Neural cell (in vitro differentiated cells): ENCODE measurements around a stretch of chr15.

DNA sequence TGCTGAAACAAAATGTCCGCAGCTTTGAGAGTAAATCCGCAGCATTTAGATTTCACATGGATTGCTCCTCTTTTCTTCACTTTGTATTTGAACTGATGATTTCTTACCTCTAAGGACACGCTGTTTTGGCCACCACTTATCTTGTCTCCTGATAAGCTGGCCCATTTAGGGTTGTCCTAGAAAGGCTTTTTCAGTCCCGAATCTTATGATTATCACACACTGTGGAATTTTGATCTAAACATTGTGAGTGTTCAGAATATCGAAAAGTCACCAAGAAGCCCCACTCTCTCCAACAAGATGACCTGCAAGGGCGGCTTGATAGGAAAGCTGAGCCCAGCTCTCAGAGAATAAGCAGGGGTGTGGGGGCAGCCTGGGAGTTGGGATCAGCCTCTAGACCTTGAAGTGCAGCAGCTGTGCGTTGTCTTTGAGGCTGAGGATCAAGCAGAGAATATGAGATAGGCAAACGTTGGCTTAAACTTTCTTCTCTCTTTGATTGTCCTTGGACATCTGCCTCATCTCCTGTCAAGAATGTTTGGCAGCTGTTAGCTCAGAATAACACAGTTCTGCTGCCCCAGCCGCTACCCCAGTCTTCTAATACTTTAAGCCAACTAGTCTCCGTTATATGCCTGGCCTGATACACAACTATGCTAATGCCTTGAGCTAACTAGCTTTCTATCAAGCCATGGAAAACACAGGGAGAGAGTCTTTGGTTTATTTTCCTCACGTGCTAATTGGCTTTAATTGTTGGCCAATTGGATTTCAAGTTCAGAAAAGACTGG is 399.6 kb upstream of the NR2F2 start:
- RAMPAGE, long total RNA, result no peak

GRCh38 chr15:96160252-96160844 is 170.2 kb upstream of the NR2F2 start:
- RAMPAGE, long total RNA, result no peak

- RAMPAGE, long total RNA, result no peak
Measured at GRCh38 chr15:96166800-96167394, 163.6 kb upstream of the NR2F2 start.

DNA sequence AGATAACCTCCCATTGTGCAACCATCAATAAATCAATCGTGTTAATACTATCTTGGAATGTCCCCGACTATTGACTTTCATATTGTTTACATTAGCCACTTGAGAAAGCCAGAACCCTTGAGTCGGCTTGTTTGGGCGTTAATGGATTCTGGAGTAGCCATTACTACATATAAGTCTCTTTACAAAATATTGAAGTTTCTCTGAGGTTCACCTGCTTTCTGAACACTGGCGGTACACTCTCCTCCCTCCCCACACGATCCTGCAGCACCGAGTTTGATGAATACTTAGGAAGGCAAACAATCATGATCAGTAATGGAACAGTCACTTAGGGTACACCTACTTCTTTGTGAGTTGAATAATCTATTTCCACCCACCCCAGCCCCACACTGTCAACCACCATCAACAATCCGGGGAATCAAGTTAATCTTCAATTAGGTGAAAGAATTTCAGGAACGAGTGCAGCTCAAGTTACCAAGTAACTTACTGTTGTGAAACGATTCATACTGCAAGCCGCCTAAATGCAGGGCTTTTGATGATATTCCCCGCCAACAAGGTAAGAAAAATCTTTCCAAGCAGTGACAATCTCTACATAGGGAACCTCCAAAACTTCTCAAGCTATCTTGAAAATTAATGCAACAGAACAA is 159.3 kb upstream of the NR2F2 start:
- RAMPAGE, long total RNA, result no peak

- RAMPAGE, long total RNA, result no peak
Measured at GRCh38 chr15:96261557-96262087, 68.9 kb upstream of the NR2F2 start.

- RAMPAGE, long total RNA, result no peak
Measured at GRCh38 chr15:96326521-96327453, 3.7 kb upstream of the NR2F2 start.

DNA sequence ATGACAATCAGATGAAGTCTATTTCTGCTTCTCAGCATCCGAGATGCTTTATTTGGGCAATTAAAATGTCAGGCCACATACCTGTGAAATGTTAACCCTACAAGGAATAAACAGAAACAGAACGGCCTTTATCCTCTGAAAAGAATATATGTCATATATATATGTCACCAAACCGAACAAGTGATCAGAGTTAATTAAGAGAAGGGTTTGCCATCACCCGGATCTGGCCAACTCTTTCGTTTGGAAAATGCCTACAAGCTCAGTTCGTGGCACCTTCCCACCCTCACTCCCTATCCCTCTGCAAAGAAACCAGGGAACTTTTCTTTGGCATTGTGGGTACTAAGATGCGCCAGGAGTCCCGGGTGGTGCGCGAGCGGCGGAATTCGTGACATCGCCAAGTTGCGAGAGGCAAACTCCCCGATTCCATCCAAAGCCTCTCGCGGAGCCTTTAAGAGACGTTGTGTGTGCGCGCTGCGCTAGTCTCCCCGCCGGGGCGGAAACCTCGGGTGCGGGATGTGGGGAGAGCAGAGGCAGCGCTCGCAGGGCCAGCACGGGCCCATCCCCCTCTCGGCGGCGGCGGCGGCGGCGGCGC is 571 bp upstream of the NR2F2 start:
- RAMPAGE, long total RNA, result no peak

DNA sequence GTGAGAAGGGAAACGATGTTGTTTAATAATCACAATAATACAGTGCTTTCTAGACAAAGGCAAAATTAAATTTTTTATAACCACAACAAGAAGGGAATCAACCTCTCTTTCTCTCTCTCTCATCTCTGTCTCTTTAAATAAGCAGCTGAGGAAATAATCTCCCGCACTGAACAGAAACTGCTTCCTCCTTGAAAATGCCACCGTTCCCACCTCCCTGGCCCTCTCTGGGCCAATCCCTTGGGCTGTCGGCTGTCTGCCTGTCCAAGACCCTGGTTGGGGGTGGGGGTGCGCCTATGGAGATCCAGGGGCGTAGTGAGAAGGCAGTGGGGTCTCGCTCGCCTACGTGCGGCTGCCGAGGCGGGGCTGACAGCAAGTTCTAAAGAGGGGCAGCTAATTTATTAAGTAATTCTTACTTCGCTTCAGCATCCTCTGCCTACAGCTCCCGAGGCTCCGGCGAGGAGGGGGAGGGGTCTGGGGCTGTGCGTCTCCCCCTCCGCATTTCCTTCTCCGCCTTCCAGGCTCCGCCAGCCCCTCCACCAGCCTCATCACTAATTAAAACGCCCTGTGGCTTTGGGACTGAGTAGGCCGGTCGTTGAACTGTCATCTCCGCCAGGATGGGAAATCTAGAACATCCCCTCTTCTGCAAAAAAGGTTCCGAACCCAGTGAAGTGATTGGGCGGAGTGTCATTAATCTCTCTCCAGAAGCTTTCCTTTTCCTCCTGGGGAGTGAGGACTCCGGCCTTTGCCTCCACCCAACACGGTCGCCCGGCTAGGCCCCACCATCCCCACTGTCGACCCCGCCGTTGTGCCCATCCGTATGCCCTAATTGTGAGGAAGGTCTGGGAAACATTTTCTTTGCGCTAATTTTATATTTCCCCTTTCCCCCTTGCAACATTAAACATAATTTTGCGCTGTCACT is 16.8 kb downstream of the NR2F2 start:
- RAMPAGE, long total RNA, result no peak

GRCh38 chr15:96348366-96349289 is 18.1 kb downstream of the NR2F2 start:
- RAMPAGE, long total RNA, result no peak

DNA sequence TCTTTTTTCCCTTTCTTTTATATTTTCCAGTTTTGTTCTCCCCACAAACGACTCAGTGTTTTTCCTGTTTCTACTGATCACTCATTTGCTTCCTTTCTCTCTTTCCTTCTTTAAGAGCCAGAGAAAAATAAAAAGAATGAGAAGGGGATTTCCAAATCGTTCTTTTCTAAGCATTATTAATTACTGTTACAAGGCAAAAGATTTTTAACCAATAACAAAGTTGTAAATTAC is 19.7 kb downstream of the NR2F2 start:
- RAMPAGE, long total RNA, result no peak

GRCh38 chr15:96353703-96354867 is 23.6 kb downstream of the NR2F2 start:
- RAMPAGE, long total RNA, result no peak

DNA sequence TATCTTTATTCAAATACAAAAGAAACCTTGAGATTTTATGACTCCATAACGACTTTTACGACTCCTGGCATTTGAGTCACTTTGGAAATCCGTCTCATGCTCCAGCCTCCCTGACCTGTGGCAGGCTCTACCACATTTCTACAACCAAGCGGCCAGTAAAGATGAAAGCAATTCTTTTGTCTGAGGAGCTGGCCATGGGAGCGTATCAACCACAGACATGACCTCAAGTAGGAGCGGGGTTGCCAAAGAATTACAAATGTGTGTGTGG is 40.0 kb downstream of the ARRDC4 start:
- RAMPAGE, long total RNA, result no peak

DNA sequence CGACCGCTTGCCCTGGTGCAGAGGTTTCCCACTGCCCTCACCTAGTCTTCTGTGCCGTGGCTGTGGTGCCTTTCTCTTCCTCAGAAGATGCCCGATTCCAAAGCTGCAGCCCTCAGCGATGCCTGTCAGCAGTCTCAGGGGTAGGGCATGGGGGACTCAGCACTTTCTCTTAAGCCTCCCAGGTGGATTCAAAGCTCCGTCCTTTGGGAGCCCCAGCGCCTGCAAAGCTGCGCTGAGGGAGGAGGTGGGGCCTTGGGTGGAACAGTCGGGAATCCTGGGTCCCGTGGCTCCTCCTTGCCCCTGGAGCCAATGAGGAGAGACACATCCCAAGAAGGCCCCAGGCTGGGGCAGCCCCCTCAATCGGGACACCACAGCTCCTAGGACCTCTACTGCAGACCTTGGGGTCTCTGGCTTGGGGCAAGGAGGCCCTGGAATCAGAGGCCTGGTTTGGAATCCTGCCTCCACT is 227.5 kb upstream of the IGF1R start:
- RAMPAGE, long total RNA, result no peak

DNA sequence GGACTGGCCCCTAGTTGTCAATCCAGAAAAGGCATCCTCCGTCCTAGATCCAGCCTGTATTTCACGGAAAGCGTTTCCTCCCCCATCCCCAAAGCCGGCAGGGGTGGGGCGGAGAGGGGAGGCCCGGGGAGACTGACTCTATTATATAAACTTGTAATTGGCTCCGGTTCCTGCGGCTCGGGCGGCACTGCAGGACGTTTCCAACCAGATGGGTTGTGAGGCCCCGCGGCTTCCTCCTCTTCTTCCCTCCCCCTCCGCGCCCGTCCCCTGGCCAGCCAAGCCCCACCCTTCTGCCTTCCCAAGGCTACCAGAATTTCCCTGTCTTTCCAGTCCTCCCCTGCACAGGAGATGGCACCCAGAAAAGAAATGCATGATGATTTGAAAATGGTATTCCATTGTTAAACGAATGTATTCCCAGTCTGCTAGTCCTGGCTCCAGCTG is 99.7 kb upstream of the IGF1R start:
- RAMPAGE, long total RNA, result no peak

DNA sequence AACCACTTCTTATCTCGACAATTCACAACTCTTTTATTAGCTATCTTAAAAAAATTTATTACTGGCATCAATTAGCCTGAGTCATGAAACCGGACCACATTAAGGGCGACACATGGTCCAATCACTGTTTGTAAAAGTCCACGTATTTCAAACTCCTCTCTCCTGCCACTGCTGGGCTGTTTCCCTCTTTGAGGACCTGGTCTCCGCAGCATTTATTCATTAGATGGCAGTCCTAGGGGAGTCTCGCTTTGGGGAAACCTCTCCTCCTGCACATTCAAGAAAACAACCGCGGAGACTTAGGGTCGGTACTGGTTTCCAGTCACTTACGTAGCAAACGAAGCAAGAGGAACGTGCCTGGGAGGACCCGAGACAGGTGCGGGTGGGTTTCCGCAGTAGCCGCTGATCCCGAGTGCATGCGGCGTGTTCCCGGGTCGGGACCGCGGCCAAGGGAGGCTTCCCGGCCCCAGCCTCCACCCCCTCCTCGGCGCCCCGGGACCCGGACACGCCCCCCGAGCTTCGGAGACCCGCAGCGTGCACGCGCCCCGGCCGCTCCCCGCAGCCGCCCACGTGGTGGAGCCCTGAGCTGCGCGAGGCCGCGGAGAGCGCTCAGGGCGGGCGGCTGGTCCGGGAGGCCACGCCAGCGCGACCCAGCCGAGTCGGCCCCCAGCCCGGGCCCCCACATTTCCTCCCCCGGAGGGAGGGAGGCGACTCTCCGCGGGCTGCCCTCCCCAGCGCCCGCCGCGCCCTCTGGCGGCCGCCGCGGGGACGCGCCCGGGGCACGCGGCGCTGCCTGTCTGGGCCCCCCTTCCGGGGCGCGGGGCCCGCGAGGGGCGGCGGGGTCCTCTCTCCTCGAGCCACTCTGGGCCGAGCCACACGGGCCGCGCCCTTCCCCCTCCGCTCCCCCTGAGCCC is 1.2 kb upstream of the IGF1R start:
- RAMPAGE, long total RNA, result no peak

DNA sequence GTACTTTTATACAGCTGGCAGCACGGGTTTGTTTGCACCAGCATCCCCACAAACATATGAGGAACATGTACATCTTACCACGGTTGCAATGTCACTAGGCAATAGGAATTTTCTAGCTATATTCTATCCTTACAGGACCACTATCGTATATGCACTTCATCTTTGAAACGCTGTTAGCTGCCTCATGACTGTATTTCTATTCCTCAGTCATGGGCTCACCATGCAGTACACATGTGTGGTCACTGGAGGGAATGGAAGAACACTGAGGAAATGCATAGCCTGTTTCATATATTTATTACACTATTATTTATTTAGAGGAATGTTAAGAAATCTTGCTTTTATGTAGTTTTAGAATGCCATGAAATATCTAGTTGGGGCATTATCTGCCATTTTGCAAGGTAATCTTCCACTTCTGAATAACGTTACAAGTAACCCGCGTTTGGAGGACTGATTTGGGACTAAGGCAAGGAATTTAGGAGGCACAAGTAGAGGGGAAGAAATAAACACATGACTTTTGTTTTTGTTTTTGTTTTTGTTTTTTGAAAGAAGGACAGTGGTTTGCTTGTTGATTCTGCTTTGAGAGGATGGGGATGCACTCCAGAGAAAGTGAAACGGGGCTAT is 155.7 kb downstream of the IGF1R start:
- RAMPAGE, long total RNA, result no peak

DNA sequence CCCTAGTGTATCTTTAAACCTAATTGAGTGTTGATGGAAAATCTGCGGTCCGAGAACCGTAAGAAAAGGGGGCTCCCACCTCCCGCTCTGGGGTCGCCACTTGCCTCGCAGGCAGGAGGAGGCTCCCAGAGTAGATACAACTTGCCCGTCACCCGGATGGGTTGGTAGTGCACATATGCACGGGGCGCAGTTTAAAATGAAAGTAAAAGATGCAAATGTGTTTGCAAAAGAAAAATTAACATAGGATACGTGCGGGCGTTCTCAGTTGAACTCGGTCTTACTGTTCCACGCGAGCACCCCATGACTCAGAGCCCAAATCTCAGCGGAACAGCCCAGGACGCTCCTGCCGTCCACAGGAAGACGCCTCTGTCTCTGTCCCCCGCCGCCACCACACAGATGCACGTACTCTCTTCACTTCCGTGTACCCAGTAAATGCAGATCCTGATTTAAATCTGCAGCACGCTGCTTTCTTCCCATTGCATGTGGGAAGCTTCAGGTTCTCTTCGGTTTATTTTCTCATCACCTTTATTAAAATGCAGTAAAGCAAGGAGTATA is 141.7 kb downstream of the PGPEP1L start:
- RAMPAGE, long total RNA, result no peak

DNA sequence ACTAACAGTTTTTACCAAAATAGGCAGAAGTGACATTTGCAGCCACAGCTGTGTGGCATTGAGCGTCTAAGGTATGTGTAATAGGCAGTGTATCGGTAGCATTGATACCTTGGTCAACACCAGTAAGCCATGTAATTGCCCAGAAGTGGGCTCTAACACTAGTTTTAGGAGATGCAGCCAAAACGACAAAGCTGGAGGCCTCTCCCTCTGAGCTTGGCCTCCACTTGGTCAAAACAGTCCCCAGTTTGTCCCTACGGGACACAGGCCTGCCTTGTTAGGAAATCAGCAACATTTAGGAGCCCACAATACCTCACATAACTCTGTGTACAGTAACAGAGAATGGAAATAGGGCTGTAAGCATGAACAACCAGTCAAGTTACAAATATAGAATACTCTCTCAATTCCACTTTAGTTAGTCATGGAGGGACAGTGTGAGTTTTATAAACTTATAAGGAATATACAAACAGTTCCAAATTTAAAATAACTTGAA is 129.6 kb downstream of the PGPEP1L start:
- RAMPAGE, long total RNA, result no peak

GRCh38 chr15:99005289-99005923 is 2.2 kb downstream of the PGPEP1L start:
- RAMPAGE, long total RNA, result no peak

- RAMPAGE, long total RNA, result no peak
Measured at GRCh38 chr15:99058450-99058974, 46.4 kb upstream of the SYNM start.